ENCODE measurements around a stretch of chr2.

GRCh38 chr2:164711662-164712251 lies 90.5 kb upstream of the GRB14 start:
- PRO-cap, result no peak

DNA sequence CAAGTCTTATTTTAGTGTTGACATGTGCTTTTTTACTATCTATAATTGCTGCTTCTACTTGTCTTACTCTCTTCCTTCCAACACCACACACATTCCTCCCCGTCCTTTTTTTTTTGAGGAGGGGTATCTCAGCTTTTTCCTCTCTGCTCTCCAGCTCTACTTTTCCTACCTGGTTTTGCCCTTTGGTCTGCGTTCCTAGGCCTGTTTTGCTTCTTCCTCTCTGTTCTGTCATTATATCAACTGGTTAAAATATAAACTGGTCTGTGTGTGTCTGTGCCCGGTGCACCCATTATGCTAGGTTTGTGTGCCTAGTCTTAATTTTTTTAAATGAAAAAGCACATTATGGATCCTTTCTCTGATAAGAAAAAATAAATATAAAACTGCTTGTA lies 17.6 kb downstream of the SLC38A11 start:
- PRO-cap, result no peak

DNA sequence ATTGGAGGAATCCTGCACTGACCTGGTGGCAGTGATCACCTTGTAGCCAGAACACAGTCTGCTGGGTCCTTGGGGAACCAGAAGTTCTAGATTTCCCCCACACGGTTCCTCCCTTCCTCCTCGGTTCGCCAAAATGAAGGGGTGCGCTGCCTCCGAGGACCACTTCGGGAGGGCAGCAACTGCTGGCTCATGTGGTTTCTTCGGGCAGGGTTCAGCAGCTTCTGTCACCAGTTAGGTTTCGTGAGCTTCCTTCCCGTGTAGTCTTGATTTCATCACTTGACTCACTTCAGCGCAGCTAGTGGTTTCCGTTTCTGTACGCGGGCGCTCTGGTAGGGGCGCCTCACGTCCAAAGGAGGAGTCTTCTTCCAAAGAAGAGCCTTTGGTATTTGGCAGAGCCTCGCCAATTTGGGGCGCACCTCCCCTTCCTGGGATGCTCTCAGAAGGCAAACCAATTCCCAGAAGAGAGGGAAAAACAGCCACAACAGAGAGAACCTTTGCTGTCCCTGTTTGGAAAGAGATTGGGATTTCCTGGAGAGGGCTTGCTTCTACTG lies 495 bp upstream of the GALNT3 start:
- PRO-cap, result bidirectional peak, plus-strand start at position 275 of the sequence, minus-strand start at position 278 of the sequence

- PRO-cap, result no peak
These were observed 67.2 kb downstream of the TTC21B start for GRCh38 chr2:165886373-165886815.

- PRO-cap, result no peak
These were observed 216.9 kb downstream of the B3GALT1 start for GRCh38 chr2:167509529-167510227.

GRCh38 chr2:168074990-168075722 lies 172.2 kb downstream of the STK39 start:
- PRO-cap, result no peak

- PRO-cap, result no peak
These were observed 126.5 kb downstream of the STK39 start for GRCh38 chr2:168120800-168121467.

GRCh38 chr2:168156525-168157052 lies 90.8 kb downstream of the STK39 start:
- PRO-cap, result unidirectional peak, plus-strand start at chr2:168156861

DNA sequence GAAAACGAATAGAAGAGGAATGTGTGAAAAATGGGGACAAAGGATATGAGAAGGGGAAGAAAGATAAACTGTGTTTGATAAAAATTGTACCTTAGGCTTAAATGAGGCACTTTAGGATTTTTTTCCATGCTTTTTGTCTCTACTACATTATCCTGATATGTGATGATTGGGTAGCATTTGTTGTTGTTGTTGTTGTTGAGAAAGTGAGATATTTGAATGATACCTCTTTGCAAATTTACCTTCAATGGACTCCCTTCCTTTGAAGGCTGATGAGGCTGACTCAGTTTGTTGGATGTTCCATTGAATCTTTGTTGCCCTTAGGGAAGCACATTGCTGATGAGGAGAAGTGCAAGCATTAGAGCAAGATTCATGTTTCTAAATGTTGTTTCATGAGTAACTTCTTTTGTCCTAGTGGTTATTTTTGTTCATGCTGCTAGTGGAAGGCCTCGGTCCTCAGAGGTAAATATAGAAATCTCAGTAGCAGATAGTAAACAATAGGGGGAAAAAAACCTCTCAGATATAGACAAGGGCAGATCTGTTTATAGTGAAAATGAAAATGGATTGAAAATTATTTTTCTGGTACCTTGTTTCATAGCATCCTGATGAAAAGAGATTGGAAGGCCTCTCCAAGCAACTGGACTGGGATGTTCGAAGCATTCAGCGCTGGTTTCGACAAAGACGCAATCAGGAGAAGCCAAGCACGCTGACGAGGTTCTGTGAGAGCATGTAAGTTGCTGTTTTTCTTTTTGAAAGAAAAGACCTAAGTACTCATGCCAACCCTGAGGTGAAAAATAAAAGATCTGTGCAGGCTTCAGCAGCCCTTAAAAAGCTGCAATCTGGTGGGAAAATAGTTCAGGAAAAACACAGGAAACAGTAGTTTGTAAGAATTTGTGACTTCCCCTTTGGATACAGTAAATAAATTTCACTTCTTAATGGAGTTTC lies 104.8 kb downstream of the CERS6 start:
- PRO-cap, result no peak

GRCh38 chr2:168643830-168644477 lies 158.5 kb upstream of the NOSTRIN start:
- PRO-cap, result no peak

GRCh38 chr2:168802903-168803764 lies 697 bp downstream of the NOSTRIN start:
- PRO-cap, result no peak

- PRO-cap, result bidirectional peak, plus-strand start at chr2:169073076, minus-strand start at chr2:169072793
These were observed 3.1 kb downstream of the DHRS9 start for GRCh38 chr2:169072475-169072909.

DNA sequence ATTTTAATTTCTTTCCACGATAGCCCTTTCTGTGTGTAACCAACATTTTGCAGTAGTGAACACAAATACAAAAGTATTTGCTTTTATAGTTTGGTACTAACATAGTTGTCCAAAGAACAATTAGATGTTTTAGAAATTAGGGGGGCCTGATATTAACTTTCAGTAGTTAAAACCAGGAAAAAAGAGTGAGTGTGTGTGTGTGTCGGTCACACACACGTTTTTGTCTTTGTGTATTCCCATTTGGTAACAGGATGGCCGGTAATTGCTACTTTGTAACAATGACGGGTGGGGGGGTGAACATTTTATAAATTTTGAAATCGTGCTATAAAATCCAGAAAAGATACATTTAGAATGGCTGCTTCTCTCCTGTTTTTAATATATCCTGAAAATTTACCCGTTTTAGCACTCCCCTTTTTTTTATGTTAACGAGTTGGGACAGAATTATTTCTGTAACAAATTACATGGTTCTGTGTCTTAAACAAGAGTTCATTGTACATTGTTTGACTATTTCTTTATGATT lies 1.6 kb downstream of the PPIG start:
- PRO-cap, result no peak

DNA sequence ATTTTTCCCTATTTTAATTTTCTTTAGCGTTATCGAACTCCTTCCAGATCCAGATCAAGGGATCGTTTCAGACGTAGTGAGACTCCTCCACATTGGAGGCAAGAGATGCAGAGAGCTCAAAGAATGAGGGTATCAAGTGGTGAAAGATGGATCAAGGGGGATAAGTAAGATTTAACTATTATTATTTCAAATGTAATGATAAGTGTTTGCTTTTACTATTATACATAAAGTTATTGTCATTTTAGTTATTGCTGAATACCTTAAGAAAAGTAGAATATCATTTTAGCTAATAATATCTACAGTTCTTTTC lies 51.9 kb downstream of the PPIG start:
- PRO-cap, result no peak

DNA sequence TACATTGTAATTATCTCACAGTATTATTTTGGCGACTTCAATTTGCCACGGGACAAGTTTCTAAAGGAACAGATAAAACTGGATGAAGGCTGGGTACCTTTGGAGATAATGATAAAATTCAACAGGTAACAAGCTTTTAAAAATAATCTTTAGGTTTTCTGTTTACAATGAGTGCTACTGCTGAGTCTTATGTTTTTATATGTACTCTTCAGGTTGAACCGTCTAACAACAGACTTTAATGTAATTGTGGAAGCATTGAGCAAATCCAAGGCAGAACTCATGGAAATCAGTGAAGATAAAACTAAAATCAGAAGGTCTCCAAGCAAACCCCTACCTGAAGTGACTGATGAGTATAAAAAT lies 6.8 kb downstream of the SSB start:
- PRO-cap, result no peak

DNA sequence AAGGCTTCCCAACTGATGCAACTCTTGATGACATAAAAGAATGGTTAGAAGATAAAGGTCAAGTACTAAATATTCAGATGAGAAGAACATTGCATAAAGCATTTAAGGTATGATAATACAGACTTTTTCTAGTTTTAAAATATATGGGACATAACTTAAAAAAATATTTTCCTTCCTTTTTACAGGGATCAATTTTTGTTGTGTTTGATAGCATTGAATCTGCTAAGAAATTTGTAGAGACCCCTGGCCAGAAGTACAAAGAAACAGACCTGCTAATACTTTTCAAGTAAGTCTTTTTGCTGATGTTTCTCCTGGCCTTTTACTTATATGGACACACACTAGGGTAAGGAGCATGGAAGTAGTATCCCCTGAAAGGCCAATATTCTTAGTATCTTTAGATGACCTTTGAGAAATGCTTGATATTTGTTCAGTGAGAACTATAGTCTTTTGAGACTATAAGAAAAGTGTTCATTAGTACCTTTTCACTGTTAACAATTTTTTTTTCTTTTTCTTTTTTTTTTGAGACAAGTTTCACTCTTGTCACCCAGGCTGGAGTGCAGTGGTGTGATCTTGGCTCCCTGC lies 8.2 kb downstream of the SSB start:
- PRO-cap, result no peak

- PRO-cap, result unidirectional peak, minus-strand start at chr2:169828583
These were observed 1.2 kb downstream of the UBR3 start for GRCh38 chr2:169828322-169828974.

GRCh38 chr2:170409017-170409550 lies 231.1 kb downstream of the MYO3B start:
- PRO-cap, result no peak

DNA sequence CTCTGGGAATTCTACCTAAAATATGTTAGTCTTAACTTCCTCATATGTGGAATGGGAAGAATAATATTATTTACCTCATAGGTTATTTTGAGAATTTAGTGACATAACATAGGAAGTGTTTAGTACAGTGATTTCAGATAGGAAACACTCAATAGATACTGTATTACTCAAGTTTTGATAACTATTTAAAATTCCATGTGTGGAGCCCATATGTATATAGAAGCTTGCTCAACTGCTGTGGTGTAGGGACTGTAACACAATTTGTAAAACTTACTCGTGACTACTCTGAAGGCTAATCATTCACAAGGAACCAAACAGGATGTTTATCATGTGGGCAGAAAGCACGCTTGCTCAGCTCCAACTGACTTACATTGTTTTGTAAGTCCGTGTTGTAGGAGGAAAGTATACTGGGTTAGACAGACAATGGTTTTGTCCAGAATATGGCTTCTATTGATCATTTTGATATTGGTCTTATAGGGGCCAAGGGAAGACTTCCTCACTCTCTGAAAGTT lies 259.6 kb upstream of the SP5 start:
- PRO-cap, result no peak

- PRO-cap, result no peak
These were observed 189.6 kb upstream of the SP5 start for GRCh38 chr2:170525399-170526041.

All from colonic mucosa (tissue), 1 donor.